Osteocyte (in vitro differentiated cells): ENCODE measurements around the genes NAA15 and MAML3.

DNA sequence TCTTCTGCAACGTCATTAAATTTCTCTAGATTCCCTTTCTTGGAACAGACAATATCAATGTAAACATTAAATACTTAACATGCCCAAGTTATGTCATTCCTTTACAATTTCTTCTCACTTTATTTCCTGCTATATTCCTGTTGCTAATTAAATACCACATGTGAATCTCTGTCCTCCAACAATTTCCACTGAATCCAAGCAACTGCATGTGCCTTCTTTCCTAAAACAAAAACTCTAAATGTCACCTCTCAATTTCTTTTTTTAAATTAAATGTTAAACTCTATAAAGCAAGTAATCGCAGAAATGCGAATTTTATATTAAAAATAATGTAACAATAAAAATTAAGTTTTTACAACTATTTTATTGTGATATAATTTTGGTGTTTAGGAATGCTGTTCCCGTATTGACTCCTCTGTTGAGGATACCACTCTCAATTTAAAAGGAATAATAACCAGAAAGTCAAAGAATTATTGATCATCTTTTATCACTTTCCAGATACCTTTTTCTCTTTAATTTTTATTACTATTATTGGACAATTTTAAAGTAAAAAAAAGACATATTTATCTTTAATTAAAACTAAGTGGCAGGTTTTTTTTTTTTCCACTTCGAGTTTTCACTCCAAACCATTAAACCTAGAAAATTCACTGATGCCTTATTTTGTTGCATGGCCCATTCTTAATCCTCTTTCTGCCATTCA lies 19.7 kb downstream of the SLC7A11 start:
- PRO-cap = no peak

- PRO-cap = bidirectional peak, plus-strand start at chr4:138241566, minus-strand start at chr4:138241449
These were observed 818 bp downstream of the SLC7A11 start for GRCh38 chr4:138241390-138241672.

DNA sequence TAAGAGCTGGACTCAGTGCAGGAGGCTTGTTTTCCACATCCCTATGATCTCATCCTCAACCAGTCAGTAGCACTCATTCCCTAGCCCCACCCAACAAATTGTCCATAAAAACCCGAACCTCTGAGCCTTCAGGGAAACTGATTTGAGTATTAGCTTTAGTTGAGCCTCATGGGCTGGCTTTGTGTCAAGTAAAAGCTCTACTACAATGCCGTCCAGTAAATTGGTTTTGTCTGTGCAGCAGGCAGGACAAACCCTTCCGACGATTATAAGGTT lies 7.8 kb upstream of the NOCT start:
- PRO-cap = no peak

GRCh38 chr4:139175928-139176280 lies 1.1 kb downstream of the ELF2 start:
- PRO-cap = unidirectional peak, plus-strand start at chr4:139176138

DNA sequence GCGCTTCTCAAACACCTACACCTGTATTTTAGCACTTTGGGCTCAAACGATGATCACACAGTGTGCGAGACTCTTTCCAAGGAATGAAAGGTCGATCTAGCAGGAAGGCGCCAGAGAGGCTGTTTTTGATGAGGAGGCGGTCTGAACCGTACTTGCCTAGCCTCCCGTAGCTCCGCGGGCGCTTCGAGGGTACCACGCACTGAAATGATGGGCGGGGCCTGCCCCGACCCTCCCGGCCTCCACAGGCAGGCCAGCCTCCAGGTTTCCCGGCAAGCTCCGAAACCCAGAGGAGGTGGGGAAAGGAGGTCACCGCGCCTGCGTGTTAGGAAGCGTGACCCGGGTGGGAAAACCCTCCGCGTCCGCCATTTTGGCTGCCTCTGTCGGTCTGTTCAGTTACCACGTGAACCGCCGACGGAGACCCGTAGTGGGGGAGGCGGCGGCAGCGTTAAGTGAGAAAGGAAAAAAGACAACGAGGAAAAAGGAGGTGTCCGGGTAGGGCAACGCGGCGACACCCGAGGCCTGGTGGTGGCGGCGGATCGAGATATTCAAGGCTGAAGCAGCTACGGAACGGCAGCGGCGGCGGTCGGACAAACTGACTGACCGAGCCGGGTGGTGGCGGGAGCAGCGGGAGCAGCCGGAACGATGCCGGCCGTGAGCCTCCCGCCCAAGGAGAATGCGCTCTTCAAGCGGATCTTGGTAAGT lies at the start of gene NAA15:
Gene NAA15 (plus strand): TSS at position 370 of the 702 bp plus-strand sequence.
- PRO-cap = bidirectional peak, plus-strand start at position 392 of the sequence, minus-strand start at position 190 of the sequence

- PRO-cap = no peak
These were observed 9.8 kb downstream of the RAB33B start for GRCh38 chr4:139463537-139464222.

GRCh38 chr4:139666660-139667637 lies 1.3 kb downstream of the MGST2 start:
- PRO-cap = no peak

DNA sequence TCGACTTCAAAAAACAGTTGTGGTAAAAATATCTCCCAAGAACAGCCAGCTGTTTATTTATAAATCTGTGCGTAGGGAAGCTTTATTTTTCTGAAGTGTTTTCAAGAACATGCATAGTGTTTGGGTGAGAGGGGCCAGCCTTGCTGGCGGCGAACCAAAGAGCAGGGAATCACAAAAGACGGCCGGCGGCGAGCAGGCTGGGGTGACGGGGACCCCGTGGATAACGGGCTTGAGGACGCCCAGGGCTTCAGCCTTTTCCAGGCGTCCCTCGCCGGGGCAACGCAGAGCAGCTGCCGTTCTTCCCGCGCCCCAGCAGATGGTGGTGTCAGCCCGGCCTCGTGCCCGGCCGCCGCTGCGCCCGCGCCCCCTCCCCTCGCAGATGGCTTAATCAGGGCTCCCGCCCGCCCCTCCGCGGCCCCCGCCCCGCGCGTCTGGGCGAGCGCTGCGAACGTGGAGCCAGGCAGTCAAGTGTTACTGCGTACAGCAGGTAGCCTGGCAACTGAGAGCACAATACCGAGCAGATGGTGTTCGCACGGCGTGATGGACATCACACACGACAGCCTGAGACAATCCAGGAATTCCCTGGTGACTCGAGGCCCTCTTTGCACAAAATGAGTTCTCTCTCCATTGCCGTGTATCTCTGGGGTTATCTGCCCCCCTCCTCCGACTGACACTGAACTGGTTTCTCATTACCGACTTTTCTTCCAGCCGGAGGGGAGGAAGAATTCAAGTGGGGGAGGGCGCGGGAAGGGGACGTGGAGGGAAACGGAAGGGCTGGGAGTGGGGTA lies 69.2 kb downstream of the MGST2 start:
- PRO-cap = bidirectional peak, plus-strand start at position 520 of the sequence, minus-strand start at position 433 of the sequence

DNA sequence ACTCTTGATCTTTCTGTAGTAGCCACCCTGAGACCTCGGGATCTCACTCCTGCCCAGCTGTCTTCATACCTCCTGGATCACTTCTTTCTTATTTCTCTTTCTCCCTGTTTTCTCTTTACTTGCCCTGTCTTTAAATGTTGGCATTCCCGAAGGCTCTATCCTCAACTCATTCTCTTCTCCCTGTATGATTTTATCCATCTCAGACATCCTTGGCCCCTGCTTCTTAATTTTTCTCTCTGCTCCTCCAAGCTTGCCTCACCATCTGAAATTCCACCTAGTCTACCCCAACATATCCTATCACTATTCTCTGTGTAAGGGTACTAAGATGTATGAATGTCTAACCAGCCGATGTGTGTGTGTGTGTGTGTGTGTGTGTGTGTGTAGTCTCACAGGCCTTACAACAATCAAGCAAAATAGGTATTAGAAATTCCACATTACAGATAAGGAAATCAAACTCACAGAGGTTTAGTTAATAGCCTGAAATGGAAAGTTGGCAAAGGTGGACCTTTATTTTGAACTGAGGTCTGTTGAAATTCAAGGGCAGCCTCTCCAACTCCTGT lies 195.6 kb downstream of the MGST2 start:
- PRO-cap = no peak

DNA sequence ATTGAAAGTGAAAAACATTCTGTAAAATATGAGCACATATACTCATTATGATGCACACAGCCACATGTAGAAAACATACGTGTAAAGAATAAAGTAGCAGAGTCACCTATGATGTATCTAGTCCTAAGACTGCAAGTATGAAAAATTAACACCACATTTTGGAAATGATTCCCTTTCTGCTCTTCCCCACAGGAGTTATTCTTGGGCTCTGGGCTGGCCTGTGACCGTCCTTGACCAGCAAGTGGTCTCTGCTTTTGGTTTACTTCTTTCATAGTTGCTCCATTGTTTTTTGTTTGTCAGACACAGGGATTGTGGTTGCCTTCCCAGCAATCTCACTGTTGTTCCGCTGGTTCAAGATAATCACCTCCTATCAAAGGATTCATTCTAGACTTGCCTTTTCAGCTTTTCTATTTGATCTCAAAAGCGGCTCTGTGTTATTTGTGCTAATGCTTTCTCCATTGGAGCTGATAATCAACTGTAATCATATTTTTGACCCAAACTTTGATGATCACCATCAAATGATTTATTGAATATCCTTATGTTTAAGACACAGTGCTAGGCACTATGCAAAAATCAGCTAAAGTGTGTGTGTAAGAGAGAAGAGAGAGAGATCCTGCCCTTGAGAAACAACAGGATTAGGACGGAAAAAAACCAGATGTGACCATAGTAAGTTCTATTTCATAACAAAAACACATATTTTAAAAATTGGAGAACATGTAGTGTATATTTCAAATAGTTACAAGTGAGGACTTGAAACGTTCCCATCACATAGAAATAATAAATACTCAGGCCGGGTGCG lies 218.9 kb downstream of the MGST2 start:
- PRO-cap = no peak

GRCh38 chr4:139920903-139921381 lies 233.0 kb downstream of the MAML3 start:
- PRO-cap = no peak

- PRO-cap = no peak
These were observed 168.1 kb downstream of the MAML3 start for GRCh38 chr4:139986000-139986247.

- PRO-cap = no peak
These were observed 96.2 kb downstream of the MAML3 start for GRCh38 chr4:140057791-140058267.

GRCh38 chr4:140096826-140097481 lies 57.0 kb downstream of the MAML3 start:
- PRO-cap = no peak

DNA sequence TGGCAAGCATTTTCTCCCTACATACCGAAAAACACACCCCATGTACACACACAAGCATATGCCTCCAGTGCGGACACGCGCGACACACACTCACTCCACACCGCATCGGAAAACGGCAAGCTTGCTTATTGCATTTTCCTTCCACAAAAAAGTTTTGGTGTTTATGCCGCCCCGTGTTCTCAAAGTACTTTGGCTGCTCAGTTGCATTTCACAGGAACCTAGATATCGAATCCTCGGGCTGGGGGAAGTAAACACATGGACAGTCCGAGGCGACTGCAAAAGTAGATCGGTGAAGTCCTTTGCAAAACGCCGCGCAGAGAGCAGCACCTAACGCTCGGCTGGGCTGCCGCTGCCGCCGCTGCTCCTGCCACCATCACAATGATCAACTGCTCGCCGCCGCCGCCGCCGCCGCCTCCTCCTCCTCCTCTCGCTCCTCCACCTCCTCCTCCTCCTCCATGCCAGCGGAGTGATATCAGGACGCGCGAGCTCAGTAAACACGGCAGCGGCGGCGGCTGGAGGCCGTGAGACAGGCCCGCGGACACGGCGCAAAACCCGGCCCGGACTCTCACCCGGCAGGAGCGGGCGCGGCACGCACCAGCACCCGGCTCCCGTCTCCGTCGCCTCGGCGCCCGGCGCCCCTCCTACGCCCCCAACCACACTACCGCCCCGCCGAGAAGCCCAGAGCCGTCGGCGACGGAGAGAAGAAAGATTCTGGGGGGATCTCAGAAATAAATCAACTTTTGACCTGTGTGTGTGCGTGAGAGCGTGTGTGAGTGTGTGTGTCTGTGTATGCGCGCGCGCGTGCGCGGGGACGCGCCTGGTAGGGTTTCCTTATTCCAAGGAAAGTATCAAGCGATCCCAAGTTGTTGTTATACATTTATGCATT lies at the start of gene MAML3:
Gene MAML3 (minus strand): TSS at position 468 of the 886 bp plus-strand sequence.
- PRO-cap = bidirectional peak, plus-strand start at position 493 of the sequence, minus-strand start at position 380 of the sequence

- PRO-cap = no peak
These were observed 59.1 kb upstream of the MAML3 start for GRCh38 chr4:140212931-140213607.

GRCh38 chr4:140238314-140239083 lies 84.5 kb upstream of the MAML3 start:
- PRO-cap = unidirectional peak, minus-strand start at chr4:140238479

- PRO-cap = no peak
These were observed 105.0 kb upstream of the SCOC start for GRCh38 chr4:140268249-140268957.

DNA sequence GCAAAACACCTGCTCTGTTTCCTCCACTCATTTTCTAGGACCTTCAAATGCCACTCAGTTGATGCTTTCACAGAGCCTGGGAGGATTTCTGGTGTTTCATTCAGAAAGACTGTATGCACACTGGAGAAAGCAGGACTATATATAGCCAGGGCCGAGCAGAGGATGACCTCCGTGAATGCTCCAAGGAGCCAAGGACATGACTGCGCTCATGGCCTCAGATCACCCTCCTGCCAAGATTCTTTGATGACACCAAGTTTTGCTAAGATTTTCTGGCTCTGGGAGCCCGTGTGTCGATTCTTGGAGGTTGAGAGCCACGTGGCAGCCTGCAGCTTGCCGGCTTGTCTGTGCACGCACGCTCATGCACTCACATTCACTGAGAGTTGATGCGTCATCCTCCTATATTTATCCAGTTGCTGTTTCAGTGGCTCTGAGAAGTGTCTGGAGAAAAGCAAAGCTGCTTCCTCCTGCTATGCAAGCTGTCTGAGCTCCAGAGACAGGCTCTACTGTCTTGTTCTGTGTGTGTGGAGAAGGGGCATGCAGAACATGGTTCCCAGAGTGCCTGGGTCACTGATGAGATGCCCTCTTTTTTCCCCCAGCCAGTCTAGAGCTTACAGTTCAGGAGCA lies 65.0 kb upstream of the SCOC start:
- PRO-cap = no peak

DNA sequence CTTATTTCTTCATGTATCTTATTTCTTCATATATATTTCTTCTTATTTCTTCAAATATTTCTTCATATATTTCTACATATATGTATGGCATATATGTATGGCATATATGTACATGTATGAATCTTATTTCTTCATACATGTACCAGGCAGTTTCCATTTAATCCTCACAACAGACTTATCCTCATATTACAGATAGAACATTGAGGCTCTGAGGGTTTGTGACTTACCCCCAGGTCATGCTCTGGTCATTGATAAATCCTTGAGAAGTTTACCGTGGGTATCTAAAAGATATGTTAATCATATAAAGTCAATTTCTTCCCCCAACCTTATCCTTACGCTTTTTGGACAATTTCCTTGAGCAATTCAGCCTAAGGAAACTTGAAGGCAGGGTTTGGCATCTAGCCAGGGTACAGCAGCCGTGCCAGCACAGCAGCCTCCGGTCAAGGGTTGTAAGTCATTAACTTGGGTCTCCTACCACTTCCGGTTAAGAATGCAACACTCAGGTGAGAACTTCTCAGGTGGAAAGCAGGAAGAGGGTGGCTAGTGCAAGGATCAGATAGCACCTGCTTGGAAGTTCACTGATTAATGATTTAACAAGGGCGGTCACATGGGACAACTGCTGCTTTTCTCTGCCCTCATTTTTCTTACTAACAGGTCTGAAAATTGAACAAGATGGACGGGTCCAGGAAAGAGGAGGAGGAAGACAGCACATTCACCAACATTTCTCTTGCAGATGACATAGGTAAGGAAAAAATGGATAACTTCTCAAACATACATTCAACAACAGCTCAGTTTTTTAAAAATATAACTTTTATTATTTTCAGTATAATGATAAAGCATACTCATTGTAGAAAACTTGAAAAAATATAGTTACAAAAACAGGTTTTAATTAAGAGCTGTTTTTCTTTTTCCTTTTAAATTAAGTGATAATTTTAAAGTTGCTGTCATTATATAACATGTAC lies 30.2 kb upstream of the SCOC start:
- PRO-cap = no peak